Neural cell (in vitro differentiated cells): ENCODE data around the genes MAN2A2, SV2B and FAM174B.

DNA sequence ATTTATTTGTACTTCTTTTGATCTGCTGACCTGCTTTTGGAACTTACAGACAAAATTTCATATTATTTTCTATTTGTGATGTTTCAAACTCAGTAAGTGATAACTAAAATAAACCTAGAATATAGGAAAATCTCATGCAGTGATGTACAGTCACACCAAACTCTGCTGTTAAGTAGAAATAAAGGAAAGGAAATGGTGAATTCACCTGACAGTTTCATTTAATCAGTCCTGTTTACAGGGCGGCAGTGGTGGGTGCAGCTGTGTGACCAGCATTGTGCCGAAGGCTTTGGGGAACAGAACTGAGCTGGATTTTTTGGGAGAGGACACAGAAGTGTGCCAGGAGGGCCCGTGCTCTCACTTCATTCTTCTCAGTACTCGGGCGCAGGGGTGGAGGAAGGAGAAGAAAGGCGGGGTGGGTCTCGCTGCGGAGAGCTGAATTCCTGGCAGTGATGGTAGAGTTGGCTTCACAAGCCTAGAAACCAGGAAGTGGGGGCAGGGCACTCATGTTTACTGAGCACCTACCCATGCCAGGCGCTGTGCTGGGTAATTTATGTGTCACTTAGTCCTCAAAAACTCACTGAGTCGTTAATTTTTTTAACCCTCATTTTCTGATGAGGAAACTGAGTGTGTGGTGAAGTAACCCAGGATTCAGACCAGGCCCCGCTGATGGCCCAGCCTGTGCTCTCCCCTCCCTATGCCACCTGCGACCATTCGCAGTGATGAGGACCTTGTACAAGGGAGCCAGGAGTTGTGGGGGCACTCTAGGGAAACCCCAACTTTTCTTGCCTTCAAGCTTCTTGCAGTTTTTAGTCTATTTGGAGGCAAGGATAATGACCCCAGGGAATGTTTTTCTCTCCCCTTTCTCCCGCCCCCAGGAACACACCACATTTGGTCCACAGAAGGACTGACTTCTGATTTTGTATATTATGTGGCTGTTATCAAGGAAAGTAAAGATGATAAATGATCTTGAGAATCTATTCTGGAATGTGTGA, 64.7 kb downstream of the CRTC3 start:
- RAMPAGE, long total RNA = no peak

- RAMPAGE, long total RNA = no peak
Observed at GRCh38 chr15:90638112-90638989, 78.8 kb upstream of the BLM start.

GRCh38 chr15:90680678-90680887, 36.6 kb upstream of the BLM start:
- RAMPAGE, long total RNA = no peak

DNA sequence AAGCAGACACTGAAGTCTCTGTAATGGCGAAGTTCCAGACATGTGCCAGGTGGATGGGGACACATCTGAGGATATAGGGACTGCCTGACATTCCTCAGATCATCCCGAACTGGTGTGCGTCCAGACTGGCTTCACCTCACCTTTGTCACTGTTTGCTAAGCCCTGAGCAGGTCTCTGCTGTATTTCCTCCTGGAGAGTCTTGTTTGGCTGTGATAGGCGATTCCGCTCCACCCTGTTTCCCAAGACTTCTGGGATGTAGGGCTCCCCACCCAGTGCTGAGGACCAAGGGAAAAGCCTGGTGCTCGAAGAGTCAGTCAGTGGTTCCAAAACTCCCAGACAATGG, 11.1 kb upstream of the FURIN start:
- RAMPAGE, long total RNA = no peak

- RAMPAGE, long total RNA = no peak
Observed at GRCh38 chr15:90857907-90858299, 10.5 kb upstream of the FURIN start.

GRCh38 chr15:90902822-90903672, at the start of gene MAN2A2:
Gene MAN2A2, plus strand, starts transcription at chr15:90903302.
- RAMPAGE, long total RNA = no peak

- RAMPAGE, long total RNA = no peak
Observed at GRCh38 chr15:90905189-90905764, 2.2 kb downstream of the MAN2A2 start.

- RAMPAGE, long total RNA = no peak
Observed at GRCh38 chr15:90918183-90918579, 14.2 kb downstream of the HDDC3 start.

GRCh38 chr15:90920389-90921501, 11.6 kb downstream of the HDDC3 start:
- RAMPAGE, long total RNA = no peak

DNA sequence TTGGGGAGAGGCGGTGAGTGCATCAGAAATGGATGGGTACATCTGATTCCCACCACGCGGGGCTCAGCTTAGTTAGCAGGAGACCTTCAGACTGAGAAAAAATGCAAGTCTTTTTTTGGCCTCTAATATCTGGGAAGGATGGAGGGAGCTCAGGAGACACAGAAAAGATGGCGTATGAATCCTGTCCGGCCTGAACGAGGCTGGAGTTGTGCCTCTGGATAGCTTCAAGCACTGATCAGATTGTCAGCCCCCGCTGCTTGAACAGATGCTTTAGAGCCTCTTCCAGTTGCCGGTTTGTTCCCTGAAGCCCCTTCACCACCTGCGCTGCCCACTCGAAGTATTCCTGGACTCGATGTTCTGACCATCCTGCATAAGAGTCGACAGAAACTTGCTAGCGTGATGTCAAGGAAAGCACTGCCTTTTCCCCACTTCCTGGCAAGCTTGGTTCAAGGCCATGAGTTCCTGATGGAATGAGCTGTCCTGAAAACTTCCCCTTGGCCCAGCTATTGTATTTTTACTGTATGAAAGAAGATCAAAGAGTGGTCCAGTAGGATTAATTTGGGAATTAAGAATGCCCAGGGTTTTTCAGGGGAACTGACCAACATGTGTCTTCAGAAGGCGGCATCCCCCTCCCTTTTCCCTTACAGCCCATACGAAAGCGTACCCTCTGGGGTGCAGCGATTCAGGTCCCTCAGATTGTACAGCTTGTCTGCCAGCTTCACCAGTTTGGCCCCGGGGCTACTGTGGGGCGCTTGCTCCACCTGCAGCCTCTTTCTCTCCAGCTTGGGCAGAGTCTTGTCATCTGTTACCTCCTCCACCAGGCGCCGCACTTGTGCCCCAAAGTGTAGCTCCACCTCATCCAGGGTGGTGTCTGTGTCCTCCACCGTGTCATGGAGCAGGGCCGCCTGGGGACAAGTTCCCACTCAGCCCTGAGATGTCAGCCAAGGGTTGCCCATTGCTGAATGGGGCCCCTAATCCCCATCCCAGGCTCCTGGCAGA, 1.0 kb downstream of the HDDC3 start:
- RAMPAGE, long total RNA = no peak

DNA sequence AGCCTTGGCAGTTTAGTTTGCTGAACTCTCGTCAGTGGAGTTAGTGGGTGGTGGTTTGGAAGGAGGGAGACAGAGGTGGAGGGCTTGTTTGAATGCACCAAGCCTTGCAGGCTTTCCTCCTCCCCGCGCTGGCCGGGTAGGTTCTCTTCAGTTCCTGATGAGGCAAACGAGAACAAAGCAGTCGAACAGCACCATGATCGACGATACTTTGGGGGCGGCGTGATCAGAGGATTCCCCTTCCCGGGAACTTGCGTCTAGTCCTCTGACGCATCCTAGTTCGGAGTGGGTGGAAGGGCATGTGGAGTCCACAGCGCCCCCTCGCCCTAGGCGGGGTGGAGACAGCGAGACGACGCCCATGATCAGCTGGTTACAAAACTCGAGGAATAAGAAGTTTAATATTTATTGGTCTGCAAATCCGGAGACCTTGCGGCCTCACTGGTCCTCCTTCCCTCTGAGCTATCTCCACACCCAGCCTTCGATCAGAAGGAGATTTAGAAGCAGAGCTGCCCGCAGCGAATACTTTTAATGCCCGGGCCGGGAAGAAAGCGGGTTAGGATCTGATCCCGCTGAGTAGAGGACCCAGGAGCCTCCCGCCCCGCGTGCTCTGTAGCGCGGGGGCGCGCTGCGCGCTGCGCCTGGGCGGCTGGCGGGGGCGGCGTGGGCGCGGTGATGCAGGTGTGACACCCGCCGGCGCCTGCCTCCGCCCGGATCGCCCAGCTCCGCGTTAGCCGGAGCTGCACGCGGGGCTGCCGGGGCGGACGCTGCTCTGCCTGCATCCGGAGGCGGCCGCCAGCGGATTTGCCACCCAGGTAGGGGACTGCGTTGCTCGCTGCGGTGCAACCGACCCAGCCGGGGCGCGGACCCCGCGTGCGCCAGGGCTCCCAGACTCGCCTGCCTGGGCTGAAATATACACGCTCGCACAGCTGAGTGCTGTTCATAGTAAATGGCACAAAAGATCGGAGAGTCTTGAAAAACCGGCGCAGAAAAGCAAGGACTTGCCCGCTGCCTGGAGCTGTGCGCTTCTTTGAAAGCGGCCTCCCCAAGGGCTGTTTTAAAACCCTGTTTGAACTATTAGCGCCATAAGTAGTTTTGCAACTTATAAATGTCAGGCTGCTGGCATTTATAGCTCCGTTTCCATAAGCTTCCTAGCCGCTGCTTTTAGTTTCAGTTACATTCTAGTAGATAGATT, at the start of gene SV2B:
TSS of gene SV2B (plus strand) at position 703 of the 1,189 bp plus-strand sequence.
- RAMPAGE, long total RNA = start-site peak on the plus strand centred at position 706 of the sequence, 33 bp wide, 16 and 43 reads in 2 replicates

GRCh38 chr15:91422916-91423133, 322.8 kb downstream of the SV2B start:
- RAMPAGE, long total RNA = no peak

GRCh38 chr15:91469903-91470413, 369.9 kb downstream of the SV2B start:
- RAMPAGE, long total RNA = no peak

GRCh38 chr15:91897540-91897974, 44.0 kb downstream of the SLCO3A1 start:
- RAMPAGE, long total RNA = no peak

DNA sequence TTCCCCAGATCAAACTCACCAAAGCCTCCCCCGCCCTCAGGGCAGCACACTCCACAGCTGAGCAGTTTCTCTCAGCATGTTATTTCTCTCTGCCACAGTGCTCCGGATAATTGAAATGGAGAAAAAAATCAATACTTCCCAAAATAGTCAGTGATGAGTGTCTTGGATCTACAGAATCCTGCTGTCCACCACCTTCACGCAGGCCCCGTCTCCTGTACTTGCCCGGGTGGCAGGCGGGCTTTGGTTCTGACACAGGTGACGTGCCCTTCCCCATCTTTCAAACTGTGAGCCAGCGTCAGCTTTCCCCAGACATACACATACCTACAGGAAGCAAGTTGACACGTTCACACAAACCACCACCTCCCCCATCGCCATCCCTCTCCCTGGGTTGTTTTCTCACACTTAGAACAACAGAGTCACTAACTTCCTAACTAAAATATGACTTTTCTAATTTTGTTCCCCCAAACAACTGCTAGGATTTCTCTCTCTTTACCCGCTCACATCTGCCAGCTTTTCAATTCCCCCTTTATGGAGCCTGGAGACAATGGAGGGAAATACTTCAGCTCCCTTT, 248.2 kb downstream of the SLCO3A1 start:
- RAMPAGE, long total RNA = no peak

DNA sequence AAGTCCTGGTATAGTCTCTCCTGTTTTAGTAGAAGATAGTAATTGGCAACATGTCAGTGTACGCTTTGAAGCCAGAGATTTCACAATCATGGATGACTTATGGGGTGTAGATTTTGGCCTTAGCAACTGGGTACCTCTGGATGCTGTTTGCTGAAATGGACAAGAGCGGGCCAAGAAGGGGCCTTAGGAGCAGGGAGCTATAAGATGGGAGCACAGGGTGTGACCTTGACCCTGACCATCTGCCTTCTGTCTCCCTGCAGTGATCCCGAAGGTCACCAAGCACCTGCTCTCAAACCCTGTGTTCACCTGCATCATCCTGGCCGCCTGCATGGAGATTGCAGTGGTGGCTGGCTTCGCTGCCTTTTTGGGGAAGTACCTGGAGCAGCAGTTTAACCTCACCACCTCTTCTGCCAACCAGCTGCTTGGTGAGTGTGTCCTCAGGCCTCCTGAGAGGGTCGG, 266.7 kb downstream of the SLCO3A1 start:
- RAMPAGE, long total RNA = no peak

DNA sequence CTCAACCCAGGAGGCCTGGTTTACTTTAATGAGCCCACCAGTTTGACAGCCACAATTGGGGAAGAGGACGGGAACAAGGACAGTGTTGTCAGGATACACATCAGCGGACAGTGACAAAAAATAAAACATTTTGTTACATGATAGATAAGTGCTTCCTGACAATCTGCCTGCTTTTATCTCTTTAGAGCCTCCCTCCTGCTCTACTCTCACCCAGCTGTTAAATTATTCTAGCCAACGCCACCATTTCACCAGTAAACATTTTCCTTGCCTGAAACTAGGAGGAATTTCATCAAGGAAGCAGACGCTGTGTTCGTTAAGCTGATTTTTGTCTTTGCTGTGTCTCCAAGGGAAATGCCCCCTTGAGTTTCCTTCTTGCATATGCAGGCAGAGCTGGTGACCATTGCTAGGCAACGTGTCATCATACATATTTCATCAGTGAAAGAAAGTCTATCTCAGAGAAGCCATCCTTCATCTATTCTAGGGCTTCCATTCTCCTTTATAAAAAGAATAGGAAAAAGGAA, 87.1 kb upstream of the ST8SIA2 start:
- RAMPAGE, long total RNA = no peak

DNA sequence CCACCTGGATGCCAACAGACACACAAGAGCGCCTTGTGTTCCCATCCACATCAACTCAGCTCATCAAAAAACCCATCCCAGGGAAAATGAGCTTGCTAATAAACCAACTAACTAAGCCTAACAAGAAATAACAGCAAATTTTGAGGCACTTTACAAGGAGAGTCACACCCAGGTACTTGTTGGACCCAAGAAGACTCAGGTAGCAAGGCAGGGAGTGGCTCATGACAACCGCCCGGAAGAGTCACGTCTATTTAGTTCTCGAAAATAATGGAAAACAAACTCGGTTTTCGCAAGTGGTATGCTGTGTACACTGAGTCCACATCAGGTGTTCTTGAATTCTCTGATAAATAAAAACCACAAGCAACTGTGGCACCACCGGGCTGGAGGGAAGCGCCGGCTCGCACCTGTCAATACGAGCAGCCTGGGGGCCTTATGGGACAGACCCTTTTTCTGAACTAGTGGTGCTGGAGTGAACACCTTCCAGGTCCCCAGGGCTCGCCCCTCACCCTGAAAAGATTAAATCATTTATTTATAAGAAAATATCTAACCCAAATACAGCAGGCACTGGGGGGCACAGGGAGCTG, 40.4 kb downstream of the FAM174B start:
- RAMPAGE, long total RNA = no peak

DNA sequence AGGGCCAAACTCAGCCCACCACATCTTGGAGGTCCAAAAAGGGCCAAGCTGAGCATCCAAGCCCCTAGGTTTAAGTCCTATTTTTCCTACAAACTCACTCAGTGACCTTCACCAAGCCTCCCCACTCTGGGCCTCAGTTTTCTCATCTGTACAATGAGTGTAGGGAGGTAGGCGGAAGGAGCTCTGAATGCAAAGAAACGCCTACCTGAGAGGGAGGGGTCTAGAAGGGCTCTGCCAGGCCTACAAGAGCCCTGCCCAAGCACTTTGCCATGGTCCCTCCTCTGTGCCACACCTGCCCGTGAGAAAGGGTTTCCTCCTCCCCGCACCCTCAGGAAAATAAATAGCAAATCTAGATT, 7.1 kb downstream of the FAM174B start:
- RAMPAGE, long total RNA = no peak

DNA sequence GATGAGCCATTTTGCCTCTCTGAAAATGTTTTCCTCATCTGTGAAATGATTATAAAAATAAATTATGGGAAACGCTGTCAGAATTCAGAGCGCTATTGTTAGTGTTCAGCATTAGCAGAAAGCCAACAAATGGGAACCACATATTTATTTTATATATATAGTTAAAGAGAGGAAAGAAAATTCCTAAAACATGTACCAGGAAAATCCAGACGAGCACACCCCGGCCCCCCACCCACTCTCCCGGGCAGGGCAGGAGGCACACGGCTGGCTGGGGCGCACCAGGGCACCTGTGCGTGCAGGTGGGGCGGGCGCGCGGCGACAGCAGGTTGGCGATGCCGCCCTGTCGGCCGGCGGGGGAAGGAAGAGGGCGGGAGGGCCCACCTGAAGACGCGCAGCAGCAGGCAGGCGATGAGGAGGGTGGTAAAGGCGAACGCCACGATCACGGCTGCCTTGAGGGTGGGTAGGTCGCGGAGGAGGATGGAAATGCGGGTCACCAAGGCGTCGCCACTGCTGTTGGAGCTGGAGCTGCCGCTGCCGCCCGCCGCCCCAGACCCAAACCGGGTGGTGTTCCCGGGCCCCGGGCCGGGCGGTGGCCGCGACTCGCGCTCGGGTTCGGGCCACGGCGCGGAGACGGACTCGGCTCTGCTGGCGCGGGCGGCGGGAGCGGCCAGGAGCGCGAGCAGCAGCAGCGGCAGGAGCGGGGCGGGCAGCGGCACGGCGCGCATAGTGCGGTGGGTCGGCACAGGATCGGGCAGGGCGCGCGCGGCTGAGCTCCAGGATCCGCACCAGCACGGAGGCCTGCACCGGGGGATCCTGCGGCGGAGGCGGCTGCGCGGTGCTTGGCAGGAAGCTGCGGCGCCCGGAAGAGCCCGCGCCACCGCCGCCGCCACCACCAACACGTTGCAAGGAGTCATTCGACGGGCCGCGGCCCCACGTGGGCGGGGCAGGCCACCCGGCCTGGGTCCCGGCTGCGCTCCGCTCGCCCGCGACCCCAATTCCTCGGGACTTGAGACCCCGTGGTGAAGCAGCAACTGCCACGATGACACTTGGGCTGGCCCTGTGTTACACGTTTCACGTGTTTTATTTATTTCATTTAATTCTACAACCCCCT, at the start of gene FAM174B:
TSS of gene FAM174B (minus strand) at position 841 of the 1,111 bp plus-strand sequence.
- RAMPAGE, long total RNA = no peak